ENCODE measurements around a stretch of chr2.

- PRO-cap, result no peak
- RAMPAGE, long total RNA, 4 experiments, result no peak in any of the 4 experiments
Measured at GRCh38 chr2:86017708-86018323, 87.9 kb downstream of the POLR1A start.

GRCh38 chr2:86020641-86021807 is 84.7 kb downstream of the POLR1A start:
- PRO-cap, result no peak
- RAMPAGE, long total RNA, 4 experiments, result no peak in any of the 4 experiments

DNA sequence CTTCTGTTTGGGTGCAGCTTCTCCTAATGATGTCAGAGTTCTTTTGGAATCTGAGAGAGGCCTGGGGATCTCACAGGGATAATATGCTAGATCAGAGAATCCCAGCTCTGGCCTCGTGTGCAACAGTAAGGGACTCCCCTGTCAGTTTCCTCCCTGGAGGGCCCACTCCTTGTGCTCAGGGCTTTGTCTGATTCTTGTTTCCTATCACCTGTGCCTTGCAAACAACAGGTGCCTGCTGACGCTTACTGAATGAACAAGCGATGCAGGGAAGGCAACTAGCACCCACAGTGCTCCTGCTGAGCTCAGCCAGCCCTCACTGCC is 66.2 kb downstream of the POLR1A start:
- PRO-cap, result no peak
- RAMPAGE, long total RNA, 4 experiments, result no peak in any of the 4 experiments

- PRO-cap, result no peak
- RAMPAGE, long total RNA, 4 experiments, result start-site peak on the minus strand in 1 of 4 experiments, at chr2:86041858-86042239 at its widest, 10 reads per replicate
Measured at GRCh38 chr2:86041712-86042331, 63.9 kb downstream of the POLR1A start.

GRCh38 chr2:86042671-86043329 is 62.9 kb downstream of the POLR1A start:
- PRO-cap, result no peak
- RAMPAGE, long total RNA, 4 experiments, result no peak in any of the 4 experiments

GRCh38 chr2:86443324-86443576 is 2.1 kb downstream of the KDM3A start:
- PRO-cap, result no peak
- RAMPAGE, long total RNA, 4 experiments, result no peak in any of the 4 experiments

DNA sequence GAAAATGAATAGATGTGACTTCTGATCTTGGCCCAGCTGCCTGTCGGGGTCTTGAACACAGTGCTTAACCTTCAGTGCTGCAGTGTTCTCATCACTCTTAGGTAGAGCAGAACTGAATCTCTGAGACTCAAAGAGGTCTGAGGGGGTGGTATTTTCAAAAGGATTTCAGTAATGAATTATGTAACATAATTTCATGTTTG is 50.3 kb downstream of the KDM3A start:
- PRO-cap, result no peak
- RAMPAGE, long total RNA, 4 experiments, result no peak in any of the 4 experiments

DNA sequence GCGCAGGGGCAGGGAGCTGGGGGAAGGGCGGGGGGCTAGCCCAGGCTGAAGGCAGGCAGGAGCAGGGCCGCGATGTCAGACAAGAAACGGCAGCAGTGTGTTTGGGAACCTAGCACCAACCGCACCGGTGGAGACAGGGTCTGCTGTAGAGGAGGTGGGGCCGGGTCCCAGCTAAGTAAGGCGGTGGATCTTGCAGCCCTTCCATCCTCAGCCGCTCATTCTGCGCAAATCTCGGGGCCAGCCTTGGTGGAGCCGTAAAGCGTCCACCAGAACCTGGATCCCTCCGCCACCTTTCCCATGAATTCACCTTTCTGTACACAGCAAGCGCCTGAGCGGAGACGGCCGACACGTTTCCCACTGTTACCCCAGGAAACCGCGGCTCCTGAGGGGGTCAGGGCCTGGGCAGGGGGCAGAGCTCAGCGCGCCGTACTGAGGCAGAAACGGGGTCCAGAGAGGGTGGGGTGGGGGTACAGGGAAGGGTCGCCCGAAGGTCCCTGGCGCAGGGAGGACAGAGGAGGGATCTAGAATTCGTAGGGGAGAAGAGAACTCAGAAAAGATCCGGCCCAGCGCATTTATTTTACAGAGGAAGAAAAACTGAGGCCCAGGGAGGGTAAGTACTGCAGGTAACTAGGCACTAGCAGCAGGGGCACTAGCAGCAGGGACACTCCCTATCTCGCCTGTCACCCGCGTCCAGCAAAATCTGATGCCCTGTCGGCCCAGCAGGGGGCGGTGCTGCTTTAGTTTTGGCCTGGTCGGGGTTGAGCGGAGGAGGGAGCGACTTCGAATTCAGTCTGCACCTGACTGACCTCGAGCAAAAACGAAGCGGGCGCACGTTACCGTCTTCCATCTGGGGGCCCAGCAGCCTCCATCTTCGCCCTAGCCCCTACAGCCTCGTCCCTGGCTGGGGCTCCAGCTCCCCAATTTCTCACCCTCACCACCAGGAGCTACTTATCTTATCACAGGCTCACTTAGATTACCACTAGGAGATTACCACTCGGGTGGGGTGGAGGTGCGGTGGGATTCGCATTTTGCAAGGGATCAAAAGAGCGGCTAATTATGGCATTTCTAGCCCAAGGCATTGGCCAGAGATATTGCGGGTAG is 17.4 kb upstream of the CD8A start:
- PRO-cap, result no peak
- RAMPAGE, long total RNA, 4 experiments, result no peak in any of the 4 experiments

GRCh38 chr2:87521159-87521929 is 226.5 kb upstream of the PLGLB2 start:
- PRO-cap, result no peak
- RAMPAGE, long total RNA, 4 experiments, result no peak in any of the 4 experiments

DNA sequence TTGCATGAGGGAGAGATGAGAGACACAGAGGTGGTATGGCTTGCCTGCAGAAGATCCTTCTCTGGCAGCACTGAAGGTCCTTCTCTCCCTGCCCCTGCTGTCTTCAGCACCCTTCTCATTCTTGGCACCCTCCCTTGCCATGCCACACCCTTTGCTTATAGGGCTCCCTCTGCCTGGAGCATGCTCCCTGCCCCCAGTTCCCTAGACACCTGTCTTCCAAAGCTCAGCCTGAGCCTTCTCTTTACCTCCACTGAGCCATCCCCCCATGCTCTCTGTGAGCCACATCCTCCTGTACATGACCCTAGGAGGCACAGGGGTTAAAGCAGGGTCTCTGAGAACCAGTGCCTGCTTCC is 909 bp downstream of the FABP1 start:
- PRO-cap, result bidirectional peak, plus-strand start at position 244 of the sequence, minus-strand start at position 123 of the sequence
- RAMPAGE, long total RNA, 4 experiments, result no peak in any of the 4 experiments

DNA sequence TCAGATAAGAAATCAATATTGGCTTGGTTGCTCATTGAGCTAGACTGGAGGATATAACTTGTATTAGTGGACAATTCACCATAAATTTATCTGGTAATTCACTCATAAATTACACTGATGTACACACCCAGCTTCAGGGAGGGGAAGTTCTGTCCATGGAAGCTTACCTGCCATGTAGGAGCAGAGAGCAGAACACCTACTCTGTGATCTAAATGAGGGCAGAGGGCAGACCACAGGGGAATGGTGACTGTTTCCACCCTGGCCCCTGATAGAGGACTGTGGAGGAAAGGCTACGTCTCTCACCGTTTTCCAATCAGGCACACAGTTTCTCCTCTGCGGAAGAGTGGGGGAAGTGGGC is 7.9 kb downstream of the THNSL2 start:
- PRO-cap, result no peak
- RAMPAGE, long total RNA, 4 experiments, result no peak in any of the 4 experiments

DNA sequence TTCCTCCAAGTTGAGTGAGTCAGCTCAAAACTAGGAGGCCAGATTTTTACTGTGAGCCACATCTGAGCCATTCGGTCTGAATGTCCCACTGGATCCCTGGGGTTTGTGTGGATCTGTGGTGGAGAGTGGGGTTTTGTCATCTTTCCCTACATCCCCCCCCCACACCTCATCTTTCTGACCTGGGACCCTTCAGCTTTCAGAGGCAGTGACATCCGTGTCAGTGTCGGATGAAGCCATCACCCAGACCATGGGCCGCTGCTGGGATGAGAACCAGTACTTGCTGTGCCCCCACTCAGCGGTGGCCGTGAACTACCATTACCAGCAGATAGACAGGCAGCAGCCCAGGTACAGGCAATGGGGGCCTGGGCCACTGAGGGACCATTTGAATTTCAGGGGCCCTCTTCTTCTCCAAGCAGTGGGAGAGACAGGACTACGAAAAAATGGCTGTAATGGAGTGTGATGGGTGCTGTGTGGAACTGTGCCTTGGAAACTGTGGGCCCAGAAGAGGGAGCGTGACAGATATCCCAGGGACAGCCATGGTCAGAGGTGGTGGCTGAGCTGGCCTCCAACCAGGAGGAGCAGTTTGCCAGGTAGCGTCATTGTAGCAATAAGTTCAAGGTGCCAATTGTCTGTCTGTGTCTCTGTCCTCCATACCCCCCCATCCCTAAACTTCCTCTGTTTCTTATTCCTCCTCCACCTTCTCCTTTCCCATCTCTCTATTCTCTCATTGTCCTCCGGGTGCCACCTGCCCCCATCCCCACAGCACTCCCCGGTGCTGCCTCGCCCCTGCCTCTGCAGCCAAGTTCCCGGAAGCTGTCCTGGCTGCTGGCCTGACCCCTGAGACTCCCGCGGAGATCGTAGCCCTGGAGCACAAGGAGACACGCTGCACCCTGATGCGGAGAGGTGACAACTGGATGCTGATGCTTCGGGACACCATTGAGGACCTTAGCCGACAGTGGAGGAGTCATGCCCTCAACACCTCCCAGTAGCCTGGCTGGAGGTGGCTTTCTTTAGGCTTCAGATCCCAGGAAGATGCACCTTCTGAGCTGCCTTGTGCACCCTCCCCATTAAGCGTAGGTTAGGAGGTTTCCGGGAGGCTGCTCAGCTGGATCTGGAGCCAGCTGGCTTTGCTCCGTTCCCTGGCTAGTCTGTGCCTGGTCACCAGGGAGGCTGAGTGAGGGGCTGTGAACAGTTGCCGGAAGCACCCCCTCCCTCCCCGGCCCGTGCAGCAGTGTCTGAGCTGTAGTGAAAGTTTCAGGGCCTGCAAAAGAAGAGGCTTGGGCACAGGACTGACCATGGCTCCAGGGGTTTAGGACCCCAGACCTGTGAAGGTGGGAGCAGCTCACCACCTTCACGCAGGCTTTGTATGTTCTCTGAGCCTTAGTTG is 15.5 kb downstream of the THNSL2 start:
- PRO-cap, result no peak
- RAMPAGE, long total RNA, 4 experiments, result start-site peak on the plus strand in 2 of 4 experiments, centred at positions 269 to 1,172 of the sequence, 5 to 10 reads per replicate

- PRO-cap, result no peak
- RAMPAGE, long total RNA, 4 experiments, result no peak in any of the 4 experiments
Measured at GRCh38 chr2:88626211-88626676, 1.0 kb downstream of the EIF2AK3 start.

GRCh38 chr2:88690944-88691354 is 524 bp upstream of the RPIA start:
- PRO-cap, result no peak
- RAMPAGE, long total RNA, 4 experiments, result no peak in any of the 4 experiments

- PRO-cap, result bidirectional peak, plus-strand start at chr2:89143308, minus-strand start at chr2:89143142
- RAMPAGE, long total RNA, 4 experiments, result start-site peak on the minus strand in 2 of 4 experiments, at chr2:89143108-89143152 at its widest, 35 to 1,731 reads per replicate
Measured at GRCh38 chr2:89142899-89143532, 451.5 kb downstream of the RPIA start.

DNA sequence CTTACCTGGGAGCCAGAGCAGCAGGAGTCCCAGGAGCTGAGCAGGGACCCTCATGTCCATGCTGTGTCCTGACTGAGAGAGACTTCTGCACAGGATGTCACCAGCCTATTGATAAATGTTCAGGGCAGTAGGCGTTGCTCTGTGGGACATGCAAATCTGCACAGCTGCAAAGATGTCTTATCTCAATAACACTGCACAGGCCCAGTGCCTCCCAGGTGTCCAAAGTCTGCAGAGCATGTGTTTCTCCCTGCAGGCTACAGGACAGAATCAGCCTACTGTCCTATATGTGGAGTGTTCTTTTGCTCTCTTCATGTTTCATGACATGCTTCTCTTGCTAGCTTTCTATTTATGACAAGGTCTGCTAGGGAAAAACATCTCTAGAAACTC is 522.4 kb downstream of the RPIA start:
- PRO-cap, result unidirectional peak, minus-strand start at position 87 of the sequence
- RAMPAGE, long total RNA, 4 experiments, result start-site peak on the minus strand in 2 of 4 experiments, centred at positions 82 to 86 of the sequence, 58 to 124 reads per replicate

DNA sequence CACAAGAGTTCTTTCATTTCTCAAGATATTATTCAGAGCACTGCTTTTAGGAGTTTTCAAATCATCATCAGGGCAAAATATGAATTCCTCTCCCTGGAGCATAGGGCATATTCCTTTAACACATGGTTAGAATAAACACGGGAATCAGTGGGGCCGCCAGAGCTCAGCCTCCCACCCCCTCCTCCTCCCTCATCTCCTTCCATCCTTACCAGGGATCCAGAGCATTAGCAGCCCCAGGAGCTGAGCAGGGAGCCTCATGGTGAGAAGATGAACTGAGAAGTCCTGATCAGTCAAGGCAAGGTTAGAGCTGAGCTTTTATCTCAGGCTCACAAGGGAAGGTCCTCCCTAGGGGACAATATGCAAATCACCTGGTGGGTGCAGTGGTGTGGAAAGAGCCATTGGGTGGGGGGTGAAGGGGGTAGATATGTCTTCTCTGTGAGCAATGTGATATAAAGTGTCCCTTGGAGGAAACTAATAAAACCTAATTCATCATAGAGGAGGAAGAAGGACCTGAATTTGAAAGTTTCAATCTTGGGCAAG is 543.3 kb downstream of the RPIA start:
- PRO-cap, result no peak
- RAMPAGE, long total RNA, 4 experiments, result no peak in any of the 4 experiments

DNA sequence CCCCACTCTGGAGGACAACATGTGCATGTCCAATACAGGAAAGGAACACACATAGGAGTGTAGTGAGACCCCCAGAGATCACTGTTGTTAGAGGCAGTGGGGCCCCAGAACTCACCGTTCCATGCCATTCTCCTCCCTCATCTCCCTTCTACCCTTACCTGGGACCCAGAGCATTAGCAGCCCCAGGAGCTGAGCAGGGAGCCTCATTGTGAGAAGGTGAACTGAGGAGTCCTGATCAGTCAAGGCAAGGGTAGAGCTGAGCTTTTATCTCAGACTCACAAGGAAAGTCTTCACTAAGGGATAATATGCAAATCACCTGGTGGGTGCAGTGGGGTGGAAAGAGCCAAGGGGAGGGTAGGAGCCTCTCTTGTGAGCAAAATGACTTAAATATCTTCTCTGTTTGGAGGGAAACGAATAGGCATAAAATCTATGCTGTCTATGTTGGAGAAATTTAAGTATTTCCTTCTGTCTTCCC is 553.9 kb downstream of the RPIA start:
- PRO-cap, result no peak
- RAMPAGE, long total RNA, 4 experiments, result start-site peak on the minus strand in 2 of 4 experiments, centred at positions 235 to 240 of the sequence, 139 to 292 reads per replicate

DNA sequence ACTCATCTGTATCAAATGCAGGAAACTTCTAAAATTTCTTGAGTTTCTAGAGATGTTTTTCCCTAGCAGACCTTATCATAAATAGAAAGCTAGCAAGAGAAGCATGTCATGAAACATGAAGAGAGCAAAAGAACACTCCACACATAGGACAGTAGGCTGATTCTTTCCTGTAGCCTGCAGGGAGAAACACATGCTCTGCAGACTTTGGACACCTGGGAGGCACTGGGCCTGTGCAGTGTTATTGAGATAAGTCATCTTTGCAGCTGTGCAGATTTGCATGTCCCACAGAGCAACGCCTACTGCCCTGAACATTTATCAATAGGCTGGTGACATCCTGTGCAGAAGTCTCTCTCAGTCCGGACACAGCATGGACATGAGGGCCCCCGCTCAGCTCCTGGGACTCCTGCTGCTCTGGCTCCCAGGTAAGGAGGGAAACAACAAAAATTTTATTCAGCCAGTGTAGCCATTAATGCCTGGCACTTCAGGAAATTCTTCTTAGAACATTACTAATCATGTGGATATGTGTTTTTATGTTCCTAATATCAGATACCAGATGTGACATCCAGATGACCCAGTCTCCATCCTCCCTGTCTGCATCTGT is 1277.1 kb downstream of the RPIA start:
- PRO-cap, result unidirectional peak, plus-strand start at position 341 of the sequence
- RAMPAGE, long total RNA, 4 experiments, result no peak in any of the 4 experiments

DNA sequence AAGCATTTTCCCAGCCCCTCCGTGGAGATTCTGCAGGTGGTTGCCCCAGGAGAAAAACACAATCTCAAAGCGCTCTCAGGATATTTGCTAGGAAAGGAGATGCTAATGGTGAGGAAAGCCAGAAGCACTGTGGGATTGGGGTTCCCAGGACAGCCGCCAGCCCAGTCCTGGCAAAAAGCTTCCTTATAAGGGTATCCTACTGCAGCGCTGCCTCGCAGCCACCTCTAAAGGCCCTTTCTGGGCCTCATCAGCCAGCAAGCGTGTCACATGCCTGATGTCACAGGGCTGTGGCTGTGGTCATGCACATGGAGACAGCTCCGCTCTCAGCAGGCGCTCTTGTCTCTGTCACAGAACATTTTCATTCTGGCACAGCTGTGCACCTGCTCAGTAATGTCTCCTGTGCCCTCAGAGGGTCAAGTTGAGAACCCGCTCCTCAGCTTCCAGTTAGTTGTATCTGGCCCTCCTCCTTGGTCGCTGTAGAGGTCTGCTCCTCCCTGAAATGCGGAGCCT is 17.7 kb upstream of the MAL start:
- PRO-cap, result no peak
- RAMPAGE, long total RNA, 4 experiments, result no peak in any of the 4 experiments